ENCODE measurements around a stretch of chr16.

DNA sequence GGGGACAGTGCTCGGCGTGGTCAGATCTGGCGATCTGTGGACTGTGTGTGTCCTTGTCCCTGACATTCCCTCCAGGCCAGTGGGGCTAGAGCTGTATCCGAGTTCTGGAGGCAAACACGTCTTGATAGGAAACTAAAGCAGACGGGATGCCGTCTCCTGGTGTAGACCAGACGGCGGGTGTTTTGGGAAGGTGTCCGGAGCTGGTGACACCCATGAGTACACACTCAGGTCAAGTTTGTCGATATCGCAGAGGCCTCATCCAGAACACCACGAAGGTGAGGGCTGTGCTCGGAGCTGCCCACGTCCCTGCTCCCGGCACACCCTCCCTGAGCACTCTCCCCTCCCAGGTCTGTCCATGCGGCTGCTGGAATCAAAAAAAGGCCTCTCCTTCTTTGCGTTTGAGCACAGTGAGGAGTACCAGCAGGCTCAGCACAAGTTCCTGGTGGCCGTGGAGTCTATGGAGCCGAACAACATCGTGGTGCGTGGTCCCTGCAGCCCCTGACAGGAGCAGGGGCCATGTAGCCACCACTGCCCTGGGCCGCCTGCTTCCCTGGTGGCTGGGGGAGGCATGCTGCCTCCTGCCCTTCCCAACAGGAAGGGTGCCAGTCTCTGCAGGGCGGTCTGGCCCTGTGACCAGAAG is 20.1 kb downstream of the TCF25 start:
- RRBS, result 92% methylated on average over 1 of the region's 24 CpGs

DNA sequence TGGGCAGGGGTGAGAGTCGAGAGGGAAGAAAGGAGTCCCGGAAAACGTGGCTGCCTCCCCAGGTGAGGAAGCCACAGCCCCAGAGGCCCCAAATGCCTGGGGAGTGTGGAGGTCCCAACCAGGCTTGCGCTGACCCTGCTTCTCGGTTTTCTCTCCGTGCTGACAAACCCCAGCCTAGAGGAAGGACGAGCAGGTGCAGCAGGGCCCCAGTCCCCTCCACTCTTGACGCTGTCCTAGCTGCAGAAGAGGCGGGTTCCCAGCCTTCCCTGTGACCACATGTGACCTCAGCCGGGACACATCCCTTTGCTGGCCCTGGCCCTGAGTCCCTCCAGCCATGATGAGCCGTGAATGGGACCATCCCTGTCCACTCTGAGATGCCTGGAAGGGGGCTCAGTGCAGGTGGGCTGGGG is 2.1 kb upstream of the TUBB3 start:
- RRBS, result no CpG with 5 or more reads among the region's 11 CpGs

- RRBS, result no CpG with 5 or more reads among the region's 6 CpGs
Measured at GRCh38 chr16:89958179-89958418, 9.5 kb downstream of the DEF8 start.

GRCh38 chr16:89966848-89967868 is 18.6 kb downstream of the DEF8 start:
- RRBS, result no CpG with 5 or more reads among the region's 16 CpGs

DNA sequence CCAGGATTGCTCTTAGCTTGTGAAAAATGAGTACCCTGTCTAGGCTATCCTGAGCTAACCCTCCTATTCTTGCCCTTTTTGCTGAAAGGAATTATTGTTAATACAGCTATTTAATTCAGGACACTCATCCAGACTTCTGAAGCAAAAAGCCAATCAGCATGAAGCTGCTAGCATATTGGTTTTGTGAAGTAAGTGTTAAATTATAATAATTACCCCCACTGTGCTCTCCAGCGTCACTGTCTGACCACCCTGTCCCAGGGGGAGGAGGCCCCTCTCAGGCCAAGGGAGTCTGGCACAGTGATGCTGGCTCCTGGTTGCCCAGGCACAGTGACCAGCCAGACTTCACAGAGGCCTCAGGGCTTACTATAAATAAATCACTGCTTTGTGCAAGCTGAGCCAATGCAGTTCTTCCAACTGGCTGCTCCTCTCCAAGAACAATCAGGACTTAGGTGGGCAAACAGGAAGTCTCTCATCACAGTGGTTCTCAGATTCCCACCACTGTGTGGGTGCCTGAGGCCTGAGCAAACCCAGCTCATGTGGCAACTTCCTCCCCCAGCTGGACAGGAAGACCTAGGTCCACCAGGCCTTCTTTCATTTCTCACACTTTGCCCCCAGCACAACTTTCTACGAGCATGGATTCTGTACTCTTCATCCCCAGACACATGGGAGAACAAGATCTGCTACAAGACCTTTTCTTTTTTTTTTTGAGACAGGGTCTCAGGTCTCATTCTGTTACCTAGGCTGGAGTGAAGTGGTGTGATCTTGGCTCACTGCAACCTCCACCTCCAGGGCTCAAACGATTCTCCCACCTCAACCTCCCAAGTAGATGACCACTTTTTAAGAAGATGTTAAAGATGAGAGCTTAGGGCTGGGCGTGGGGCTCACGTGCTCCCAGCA is 1.5 kb upstream of the GAS8 start:
- RRBS, result no CpG with 5 or more reads among the region's 5 CpGs

All from pericardium (tissue), 1 donor.